Stomach (tissue), 7 donors: ENCODE data around the genes PTGES2, PKN3 and ZER1.

- PRO-cap, result no peak
- RAMPAGE, long total RNA, 5 experiments, result no peak in any of the 5 experiments
- RRBS, result no CpG with 5 or more reads among the region's 10 CpGs
Measured at GRCh38 chr9:127875904-127876502, 1.5 kb downstream of the AK1 start.

GRCh38 chr9:127897152-127897671, 2.2 kb downstream of the ST6GALNAC6 start:
- PRO-cap, result bidirectional peak, plus-strand start at chr9:127897560, minus-strand start at chr9:127897335
- RAMPAGE, long total RNA, 5 experiments, result no peak in any of the 5 experiments
- RRBS, result no CpG with 5 or more reads among the region's 19 CpGs

DNA sequence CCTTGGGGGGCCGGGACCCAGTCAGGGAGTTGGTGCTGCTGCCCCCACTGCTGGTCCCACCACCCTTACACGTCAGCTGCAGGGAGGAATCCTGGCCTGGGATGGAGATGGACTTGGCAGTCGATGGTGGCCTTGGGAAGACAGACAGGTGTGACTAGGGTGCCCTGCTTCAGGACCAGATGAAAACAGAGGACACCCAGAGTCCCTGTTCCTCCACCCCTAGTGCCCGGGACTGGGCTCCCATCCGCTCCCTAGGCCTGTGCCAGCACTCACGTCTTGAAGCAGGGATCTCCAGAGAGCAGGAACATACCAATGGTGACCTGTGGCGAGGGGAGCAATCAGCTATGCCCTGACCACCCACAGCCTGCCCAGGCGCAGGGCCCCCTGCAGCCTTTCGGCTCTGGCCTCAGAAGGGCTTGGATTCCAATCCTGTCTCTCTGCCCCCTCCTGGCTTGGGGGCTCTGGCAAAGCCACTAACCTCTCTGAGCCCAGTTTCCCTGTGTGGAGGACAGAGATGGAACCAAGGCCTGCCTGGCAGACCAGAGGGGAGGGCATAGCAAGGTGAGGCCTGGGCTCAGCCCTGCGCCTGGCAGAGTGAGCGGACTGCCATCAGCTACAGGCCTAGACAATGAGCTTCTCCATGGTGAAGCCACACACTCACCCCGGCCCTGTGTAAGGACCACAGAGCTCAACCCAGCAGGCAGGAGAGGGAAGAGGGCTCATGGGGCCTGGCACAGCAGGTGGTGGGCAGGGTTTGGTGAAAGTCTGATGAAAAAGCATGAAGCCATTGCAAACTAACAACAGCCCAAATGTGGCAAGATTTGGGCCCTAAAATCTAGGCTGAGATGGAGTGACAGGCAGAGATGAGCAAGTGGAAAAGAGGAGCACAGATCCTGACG, 10.7 kb upstream of the DPM2 start:
- PRO-cap, result no peak
- RAMPAGE, long total RNA, 5 experiments, result start-site peak on the minus strand in 2 of 5 experiments, centred at positions 94 to 104 of the sequence, 31 to 41 reads per replicate
- RRBS, result no CpG with 5 or more reads among the region's 13 CpGs

- PRO-cap, result no peak
- RAMPAGE, long total RNA, 5 experiments, result no peak in any of the 5 experiments
- RRBS, result no CpG with 5 or more reads among the region's 10 CpGs
Measured at GRCh38 chr9:127969867-127970246, 10.9 kb downstream of the EEIG1 start.

GRCh38 chr9:128062719-128063215, 4.4 kb downstream of the NAIF1 start:
- PRO-cap, result no peak
- RAMPAGE, long total RNA, 5 experiments, result no peak in any of the 5 experiments
- RRBS, result no CpG with 5 or more reads among the region's 10 CpGs

DNA sequence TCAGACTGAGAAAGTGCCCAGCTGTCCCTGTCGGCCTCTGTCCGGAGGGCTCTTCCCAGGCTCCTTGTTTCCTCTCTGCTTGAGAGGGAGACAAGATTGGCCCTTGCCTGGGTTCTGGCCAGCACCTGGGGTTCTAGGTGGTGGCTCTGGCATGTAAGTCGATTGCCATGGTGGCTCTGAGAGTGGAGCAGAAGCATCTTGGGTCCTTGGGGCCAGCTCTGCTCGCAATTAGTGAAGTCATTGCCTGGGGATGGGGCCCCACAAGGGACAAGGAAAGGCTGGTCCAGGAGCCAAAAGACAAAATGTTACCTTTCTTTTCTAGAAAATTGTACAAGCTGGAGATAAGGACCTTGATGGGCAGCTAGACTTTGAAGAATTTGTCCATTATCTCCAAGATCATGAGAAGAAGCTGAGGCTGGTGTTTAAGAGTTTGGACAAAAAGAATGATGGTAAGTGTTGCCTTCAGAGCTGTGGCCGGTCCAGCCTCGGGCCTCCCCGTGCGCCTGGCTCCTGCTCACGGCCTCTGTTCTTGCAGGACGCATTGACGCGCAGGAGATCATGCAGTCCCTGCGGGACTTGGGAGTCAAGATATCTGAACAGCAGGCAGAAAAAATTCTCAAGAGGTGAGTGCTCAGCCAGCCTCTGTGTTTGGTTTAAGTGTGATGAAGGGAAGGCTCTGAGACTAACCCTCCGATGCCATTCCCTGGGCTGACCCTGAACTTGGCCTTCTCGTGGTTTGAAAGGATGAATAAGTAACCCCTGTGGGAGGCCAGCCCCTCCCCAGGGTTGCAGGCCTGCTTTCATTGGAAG, 26.6 kb downstream of the PTGES2 start:
- PRO-cap, result no peak
- RAMPAGE, long total RNA, 5 experiments, result start-site peak on the plus strand in 2 of 5 experiments, centred at positions 374 to 380 of the sequence, 27 to 31 reads per replicate
- RRBS, result no CpG with 5 or more reads among the region's 15 CpGs

DNA sequence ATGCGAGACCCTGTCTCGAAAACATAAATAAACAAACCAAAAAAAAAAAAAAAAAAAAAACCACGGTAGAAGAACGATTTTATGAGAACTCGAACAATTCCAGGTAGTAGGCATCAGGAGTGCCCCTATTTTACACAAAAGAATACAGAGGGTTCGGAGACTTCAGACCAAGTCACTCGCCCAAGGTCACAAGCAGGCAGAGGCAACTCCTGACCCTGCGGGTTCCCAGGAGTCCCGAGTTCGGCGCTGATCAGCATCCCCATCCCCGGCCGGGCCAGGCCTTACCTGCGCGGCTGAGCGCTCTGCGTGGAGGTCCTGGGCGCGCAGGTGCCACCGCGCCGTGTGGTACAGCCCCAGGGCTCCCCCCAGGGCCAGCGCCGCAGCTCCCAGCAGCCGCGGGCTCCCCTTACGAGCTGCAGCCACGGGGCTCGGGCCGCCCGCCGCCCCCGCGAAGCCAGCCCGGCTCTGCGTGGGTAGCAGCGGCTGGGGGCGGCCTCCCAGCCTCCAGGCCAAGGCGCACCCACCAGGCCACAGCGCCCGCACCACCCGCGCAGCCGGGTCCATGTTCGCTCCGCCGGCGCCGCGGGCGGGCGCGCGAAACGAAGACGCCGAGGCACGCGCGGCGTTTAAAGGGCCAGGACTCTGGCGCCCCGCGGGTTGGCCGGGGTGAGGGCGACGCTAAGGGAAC, at the start of gene PTGES2:
TSS of gene PTGES2 (minus strand) at position 576 of the 688 bp plus-strand sequence.
- PRO-cap, result bidirectional peak, plus-strand start at position 655 of the sequence, minus-strand start at position 573 of the sequence
- RAMPAGE, long total RNA, 5 experiments, result start-site peak on the minus strand in 3 of 5 experiments, centred at positions 356 to 446 of the sequence, 6 to 55 reads per replicate
- RRBS, result under 1% methylated on average over 26 of the region's 67 CpGs

GRCh38 chr9:128161838-128162864, 2.1 kb downstream of the BBLN start:
- PRO-cap, result no peak
- RAMPAGE, long total RNA, 5 experiments, result no peak in any of the 5 experiments
- RRBS, result no CpG with 5 or more reads among the region's 21 CpGs

DNA sequence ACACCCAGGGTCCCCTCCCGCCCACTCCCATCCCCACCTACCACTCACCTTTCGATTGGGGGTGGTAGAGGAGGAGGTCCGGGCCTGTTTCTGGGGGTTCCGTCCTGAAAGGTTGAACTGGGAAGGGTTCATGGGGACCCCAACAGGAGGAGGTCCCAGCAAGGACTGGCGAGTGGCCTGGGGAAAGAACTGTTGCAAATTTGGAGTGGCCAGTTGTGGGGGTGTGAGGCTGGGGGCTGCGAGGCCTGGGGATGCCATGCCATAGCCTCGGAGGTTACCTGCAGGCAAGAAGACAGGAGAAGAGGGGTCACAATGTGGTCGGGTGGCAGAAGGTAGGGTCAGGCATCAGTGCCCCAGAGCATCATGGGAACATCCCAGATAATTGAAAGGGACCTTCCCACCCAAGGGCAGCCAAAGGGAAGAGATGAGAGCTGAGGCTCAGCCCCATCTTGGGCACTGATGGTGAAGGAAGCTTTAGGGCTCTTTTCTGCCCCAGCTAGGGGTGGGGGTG, 5.8 kb downstream of the CIZ1 start:
- PRO-cap, result no peak
- RAMPAGE, long total RNA, 5 experiments, result start-site peak on the minus strand in 1 of 5 experiments, centred at position 209 of the sequence, 58 reads per replicate
- RRBS, result no CpG with 5 or more reads among the region's 8 CpGs

DNA sequence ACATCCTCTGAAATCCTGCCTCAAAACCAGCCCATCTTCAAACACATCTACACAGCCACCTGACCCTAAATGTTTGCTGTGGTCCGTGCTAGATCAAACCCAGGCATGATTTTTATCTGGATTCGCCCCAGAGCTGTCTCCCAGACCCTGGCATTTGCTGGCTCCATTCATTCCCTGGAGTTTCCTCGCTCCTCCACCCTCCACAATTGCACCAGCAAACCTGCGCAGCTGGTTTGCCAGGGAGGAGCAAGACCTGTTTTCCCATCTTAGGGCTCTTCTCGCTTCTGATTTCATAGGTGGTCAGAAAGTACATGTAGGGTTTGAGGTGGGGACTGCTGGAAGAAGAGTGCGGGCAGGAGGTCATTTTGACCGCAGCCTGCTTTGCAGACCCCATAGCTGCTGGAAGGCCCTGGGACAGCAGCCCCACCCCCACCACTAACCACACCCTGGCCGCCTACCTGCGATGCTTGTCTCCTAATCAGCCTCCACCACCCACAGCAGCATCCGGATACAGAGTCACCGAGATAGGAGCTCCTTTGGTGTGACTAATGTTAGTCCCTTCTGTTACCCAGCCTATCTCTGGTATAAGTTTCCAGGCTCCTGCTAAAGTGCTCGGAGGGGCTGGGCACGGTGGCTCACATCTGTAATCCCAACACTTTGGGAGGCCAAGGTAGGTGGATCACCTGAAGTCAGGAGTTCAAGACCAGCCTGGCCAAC, 22.8 kb downstream of the SWI5 start:
- PRO-cap, result unidirectional peak, minus-strand start at position 208 of the sequence
- RAMPAGE, long total RNA, 5 experiments, result no peak in any of the 5 experiments
- RRBS, result no CpG with 5 or more reads among the region's 13 CpGs

GRCh38 chr9:128454961-128455390, 830 bp upstream of the ODF2 start:
- PRO-cap, result no peak
- RAMPAGE, long total RNA, 5 experiments, result no peak in any of the 5 experiments
- RRBS, result no CpG with 5 or more reads among the region's 16 CpGs

- PRO-cap, result no peak
- RAMPAGE, long total RNA, 5 experiments, result start-site peak on the plus strand in 3 of 5 experiments, at chr9:128584214-128584833 at its widest, 19 to 23 reads per replicate
- RRBS, result 100% methylated on average over 3 of the region's 14 CpGs
Measured at GRCh38 chr9:128584153-128584844, 31.9 kb downstream of the SPTAN1 start.

- PRO-cap, result no peak
- RAMPAGE, long total RNA, 5 experiments, result start-site peak on the plus strand in 3 of 5 experiments, at chr9:128607610-128608273 at its widest, 17 to 59 reads per replicate
- RRBS, result no CpG with 5 or more reads among the region's 18 CpGs
Measured at GRCh38 chr9:128607569-128608432, 48.8 kb downstream of the DYNC2I2 start.

- PRO-cap, result no peak
- RAMPAGE, long total RNA, 5 experiments, result start-site peak on the plus strand in 2 of 5 experiments, at chr9:128691783-128692039 at its widest, 23 to 31 reads per replicate
- RRBS, result no CpG with 5 or more reads among the region's 11 CpGs
Measured at GRCh38 chr9:128691324-128692205, 2.5 kb downstream of the SET start.

DNA sequence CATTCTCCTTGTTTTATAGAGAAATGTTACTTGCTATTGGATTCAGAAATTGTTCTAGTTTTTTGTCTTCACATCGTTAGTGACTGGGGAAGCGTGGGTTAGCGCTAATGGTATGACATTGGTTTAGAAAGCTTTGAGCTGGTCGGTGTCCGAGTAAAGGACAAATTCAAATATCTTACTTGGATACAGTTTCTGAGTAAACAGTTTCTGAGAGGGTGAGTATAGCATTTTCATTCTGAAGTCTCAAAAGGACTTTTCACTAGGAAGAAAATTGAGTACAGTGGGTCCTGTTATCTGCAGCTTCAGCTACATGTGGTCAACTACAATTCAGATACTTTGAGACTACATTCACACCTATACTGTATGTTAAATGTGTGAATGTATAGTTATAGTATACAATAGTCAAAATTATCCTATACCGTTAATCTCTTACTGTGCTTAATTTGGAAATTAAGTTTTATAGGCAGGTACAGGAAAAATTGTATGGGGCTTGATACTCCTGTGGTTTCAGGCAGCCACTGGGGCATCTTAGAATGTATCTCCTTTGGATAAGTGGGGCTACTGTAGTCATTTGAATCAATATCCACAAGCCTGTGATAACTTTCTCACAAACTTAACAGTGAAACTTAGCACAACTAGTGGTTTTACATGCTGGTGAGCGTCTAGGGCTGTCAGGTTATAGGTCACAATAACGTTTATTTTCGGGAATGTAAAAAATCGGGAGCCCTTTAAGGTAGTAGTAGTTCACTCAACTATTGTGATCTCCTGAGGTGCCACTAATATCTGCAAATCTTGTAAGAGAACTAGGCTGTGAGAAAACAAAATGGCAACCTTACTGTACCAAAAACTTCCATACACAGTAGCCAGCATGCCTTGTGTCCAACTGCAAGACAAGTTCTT, 5.6 kb upstream of the PKN3 start:
- PRO-cap, result no peak
- RAMPAGE, long total RNA, 5 experiments, result no peak in any of the 5 experiments
- RRBS, result no CpG with 5 or more reads among the region's 10 CpGs

- PRO-cap, result no peak
- RAMPAGE, long total RNA, 5 experiments, result no peak in any of the 5 experiments
- RRBS, result no CpG with 5 or more reads among the region's 8 CpGs
Measured at GRCh38 chr9:128697304-128698038, 4.8 kb upstream of the PKN3 start.

- PRO-cap, result bidirectional peak, plus-strand start at chr9:128702588, minus-strand start at chr9:128702602
- RAMPAGE, long total RNA, 5 experiments, result no peak in any of the 5 experiments
- RRBS, result 2% methylated on average over 49 of the region's 69 CpGs
Measured at GRCh38 chr9:128702265-128702927, at the start of gene PKN3. Gene PKN3 (plus strand): TSS chr9:128702503.

GRCh38 chr9:128771783-128772182, at the start of gene ZER1:
Gene ZER1 (minus strand): TSS chr9:128771927.
- PRO-cap, result bidirectional peak, plus-strand start at chr9:128772014, minus-strand start at chr9:128771927
- RAMPAGE, long total RNA, 5 experiments, result start-site peak on the minus strand in 5 of 5 experiments, at chr9:128771850-128771943 at its widest, 49 to 92 reads per replicate
- RRBS, result 1% methylated on average over 26 of the region's 50 CpGs

GRCh38 chr9:128910626-128910988, 10.2 kb upstream of the PHYHD1 start:
- PRO-cap, result no peak
- RAMPAGE, long total RNA, 5 experiments, result no peak in any of the 5 experiments
- RRBS, result no CpG with 5 or more reads among the region's 9 CpGs

GRCh38 chr9:128916714-128917675, 3.8 kb upstream of the PHYHD1 start:
- PRO-cap, result bidirectional peak, plus-strand start at chr9:128917506, minus-strand start at chr9:128917206
- RAMPAGE, long total RNA, 5 experiments, result start-site peak on the plus strand in 1 of 5 experiments, at chr9:128916933-128917404 at its widest, 11 to 19 reads per replicate
- RRBS, result 80% methylated on average over 1 of the region's 27 CpGs